SK-N-MC (cell line): ENCODE data around the genes OSBPL1A and AQP4.

DNA sequence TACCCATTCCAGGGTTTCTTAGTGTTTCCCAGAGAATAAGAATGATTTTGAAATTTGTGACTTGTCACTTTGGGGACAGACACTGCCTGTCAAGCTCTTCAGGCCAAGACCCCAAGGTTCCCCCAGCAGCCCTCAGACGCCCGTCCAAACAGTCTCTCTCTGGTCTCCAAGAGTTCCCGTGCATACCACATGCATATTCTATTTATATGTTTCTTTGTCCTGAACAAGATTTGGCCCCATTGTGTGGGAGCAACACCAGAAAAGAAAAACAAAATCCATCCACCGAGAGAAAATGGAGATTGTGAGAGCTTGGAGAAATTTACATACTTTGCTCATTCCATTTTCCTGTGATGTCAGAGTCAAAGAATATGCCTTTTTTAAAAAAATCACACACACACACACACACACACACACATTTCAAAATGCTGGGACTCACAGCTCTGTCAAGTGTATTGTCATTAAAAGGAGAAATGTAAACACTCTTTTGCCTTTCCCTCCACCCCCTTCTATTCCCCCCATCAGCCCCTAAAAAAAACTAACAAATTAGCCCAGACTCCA is 52.3 kb upstream of the CTAGE1 start:
- RRBS, result no CpG with 5 or more reads among the region's 4 CpGs

- RRBS, result no CpG with 5 or more reads among the region's 7 CpGs
Observed at GRCh38 chr18:22562809-22563565, 145.3 kb upstream of the CTAGE1 start.

GRCh38 chr18:22607048-22607384 is 189.3 kb upstream of the CTAGE1 start:
- RRBS, result no CpG with 5 or more reads among the region's 4 CpGs

GRCh38 chr18:22839323-22839653 is 93.8 kb upstream of the RBBP8 start:
- RRBS, result no CpG with 5 or more reads among the region's 1 CpG

GRCh38 chr18:22872755-22873664 is 60.1 kb upstream of the RBBP8 start:
- RRBS, result no CpG with 5 or more reads among the region's 8 CpGs

GRCh38 chr18:23189825-23190195 is 54.5 kb downstream of the CABLES1 start:
- RRBS, result no CpG with 5 or more reads among the region's 6 CpGs

DNA sequence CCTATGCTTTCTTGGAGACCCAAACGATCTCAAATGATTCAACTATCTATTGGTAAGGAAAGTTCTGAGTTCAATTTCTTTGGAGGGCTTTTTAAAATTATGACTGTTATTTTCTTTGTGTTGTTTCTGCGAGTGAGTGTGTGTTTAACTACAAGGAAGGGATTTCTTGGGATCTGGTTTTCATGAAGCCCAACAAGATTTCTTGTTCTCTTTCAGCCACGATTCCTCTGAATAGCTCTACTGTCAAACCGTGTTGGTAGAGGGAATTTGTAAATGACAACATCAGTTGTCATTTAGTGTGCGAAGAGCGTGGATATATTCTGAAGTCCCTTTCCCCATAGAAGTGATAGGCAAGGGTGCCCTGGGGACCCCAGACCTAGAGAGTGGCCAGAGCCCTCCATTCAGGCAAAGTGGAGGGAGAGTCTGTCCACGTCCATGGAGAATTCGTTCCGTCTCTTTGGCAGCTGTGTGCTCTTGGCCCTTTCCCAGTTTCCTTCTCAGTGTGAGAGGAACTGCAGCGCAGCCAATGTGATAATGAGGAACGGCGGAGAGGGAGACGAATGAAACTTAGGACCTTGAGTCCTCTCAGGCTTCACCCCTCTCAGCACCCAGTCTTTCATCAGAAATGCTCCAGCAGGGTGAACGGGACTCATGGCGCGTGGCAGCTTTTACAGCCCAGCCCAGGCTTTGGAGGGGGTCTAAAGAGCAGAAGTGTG is 79.9 kb downstream of the TMEM241 start:
- RRBS, result no CpG with 5 or more reads among the region's 16 CpGs

GRCh38 chr18:23779857-23780667 is 90.8 kb downstream of the LAMA3 start:
- RRBS, result no CpG with 5 or more reads among the region's 5 CpGs

- RRBS, result no CpG with 5 or more reads among the region's 3 CpGs
Observed at GRCh38 chr18:23828400-23828786, 139.1 kb downstream of the LAMA3 start.

- RRBS, result no CpG with 5 or more reads among the region's 10 CpGs
Observed at GRCh38 chr18:23847062-23847584, 157.9 kb downstream of the LAMA3 start.

DNA sequence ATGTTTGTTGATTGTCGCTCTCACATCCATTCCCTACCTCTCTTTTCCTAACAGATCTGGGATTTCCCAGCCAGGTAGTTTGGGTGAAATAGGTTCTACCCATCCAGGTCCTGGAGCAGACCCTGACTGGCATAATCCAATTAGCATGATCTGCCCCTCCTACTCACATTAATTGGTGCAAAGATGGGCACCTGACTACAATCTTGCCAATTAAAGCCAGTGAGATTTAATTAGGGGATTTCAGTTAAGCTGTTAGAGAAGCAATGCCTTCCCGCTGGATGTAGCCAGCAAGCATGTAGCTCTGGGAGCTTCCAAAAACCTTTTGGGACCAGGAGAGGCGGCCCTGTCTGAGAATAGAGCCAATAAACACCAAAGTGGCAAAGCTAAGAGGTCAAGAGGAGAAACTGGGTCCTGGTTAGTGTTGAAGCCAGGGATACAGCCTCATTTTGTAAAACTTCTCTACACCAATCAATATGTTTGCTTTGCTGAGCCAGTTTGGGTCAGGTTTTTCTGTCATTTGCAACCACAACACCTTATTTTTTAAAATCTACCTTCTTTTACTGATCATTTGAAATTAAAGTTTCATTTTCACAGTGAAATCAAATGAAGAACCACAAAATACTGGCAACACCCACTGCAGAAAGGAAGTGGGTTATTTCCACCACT is 3.3 kb upstream of the TTC39C start:
- RRBS, result no CpG with 5 or more reads among the region's 3 CpGs

DNA sequence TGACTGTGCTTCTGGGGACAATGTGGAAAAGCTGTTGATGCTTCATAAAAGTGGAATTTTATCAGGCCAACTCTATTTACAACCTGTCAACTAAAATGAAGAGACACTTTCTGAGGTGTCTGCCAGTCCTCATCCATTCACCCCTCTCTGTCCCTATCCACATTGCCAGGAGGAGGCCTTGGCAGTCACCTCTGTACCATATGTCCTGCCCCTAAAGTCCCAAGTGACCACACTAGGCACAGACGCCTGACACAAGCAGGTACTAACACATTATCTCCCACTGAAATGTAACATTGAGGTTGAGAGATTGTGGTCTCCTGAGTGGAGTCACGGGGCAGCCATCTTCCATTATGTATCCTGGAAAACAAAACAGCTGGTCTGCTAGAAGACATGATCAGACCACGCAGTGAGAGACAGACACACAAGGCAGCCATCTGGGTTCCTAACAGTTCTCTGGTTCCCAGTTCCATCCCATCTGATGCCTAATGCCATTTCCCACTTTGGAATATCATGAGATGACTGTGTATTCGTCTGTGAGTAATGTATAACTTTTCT is 71.3 kb downstream of the OSBPL1A start:
- RRBS, result no CpG with 5 or more reads among the region's 4 CpGs

GRCh38 chr18:24396820-24397951 is at the start of gene OSBPL1A:
Gene OSBPL1A (minus strand): TSS chr18:24397824.
- RRBS, result 1% methylated on average over 26 of the region's 89 CpGs

DNA sequence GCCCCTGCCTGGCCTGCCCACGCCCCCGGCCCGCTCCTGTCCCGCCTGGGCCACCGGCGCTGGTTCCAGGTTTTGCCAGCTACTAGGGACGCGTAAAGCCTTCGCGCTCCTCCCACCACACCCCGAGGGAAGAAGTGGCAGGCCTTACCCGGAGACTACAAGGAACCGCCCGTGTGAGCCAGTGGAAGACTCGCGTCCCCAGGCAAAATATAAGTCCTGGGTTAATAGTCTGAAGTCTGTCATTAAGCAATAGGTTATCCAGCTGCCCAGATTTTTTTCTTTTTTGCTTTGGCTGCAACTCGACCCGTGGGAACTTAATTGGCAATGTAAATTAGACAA is 297 bp upstream of the OSBPL1A start:
- RRBS, result 0% methylated on average over 4 of the region's 18 CpGs

DNA sequence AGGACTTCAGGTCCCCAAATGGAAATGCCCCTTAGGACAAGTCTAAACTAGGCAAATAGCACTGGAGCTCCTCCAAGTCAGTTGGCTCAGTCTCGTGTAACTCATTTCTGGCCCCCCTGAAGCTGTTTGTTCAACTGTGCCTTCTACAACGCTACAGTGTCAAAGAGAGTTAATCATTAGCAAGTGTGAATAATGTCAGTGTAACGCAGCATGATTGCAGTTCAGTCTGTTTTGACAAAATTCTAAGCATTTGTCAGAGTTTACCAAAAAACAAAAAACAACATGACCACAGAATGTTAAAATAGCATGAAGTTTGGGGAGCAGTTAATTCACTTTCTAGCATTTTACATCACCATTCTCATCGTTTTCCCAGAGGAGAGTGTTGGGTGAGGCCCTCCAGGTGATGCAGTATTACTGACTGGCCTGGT is 108.1 kb downstream of the AQP4 start:
- RRBS, result no CpG with 5 or more reads among the region's 4 CpGs

GRCh38 chr18:26865289-26866023 is at the start of gene AQP4:
Gene AQP4 (minus strand): TSS chr18:26865707.
- RRBS, result no CpG with 5 or more reads among the region's 8 CpGs

GRCh38 chr18:27605326-27605606 is 420.2 kb upstream of the CHST9 start:
- RRBS, result 2% methylated on average over 2 of the region's 3 CpGs

GRCh38 chr18:27951052-27952000 is 225.6 kb downstream of the CDH2 start:
- RRBS, result no CpG with 5 or more reads among the region's 4 CpGs